Jejunum (tissue), 1 donor: ENCODE data around the gene CACNG3.

DNA sequence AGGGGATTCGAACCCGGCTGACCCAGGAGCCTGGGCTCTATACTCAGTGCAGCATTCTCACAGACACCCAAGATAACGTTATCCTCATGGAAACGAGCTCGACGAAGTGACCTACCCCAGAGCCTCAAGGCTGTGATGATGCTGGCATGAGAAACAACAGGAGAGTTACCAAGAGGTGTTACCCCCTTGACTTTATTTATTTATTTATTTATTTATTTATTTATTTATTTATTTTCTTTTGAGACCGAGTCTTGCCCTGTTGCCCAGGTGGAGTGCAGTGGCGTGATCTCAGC is 36.8 kb downstream of the NPIPB4 start:
- PRO-cap = no peak

DNA sequence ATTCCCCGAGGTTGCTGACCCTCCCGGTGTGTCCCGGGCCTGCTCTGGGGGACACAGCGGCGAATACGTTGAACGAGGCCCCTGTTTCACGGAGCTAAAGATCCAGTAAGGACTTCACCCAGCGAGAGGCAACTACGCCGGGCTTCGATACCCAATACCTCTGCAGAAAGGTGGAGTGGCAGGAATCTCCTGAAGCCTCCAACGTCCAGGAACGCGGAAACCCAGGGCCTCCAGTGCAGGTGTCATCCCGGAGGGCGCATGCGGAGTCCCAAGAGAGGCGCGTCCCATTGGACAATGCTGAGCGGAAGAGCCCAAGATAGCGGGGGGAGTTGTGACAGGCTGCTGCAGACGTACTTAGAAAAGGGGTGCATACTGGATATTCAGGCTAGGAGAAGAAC is 391 bp upstream of the UQCRC2 start:
- PRO-cap = bidirectional peak, plus-strand start outside the sequence, minus-strand start at position 235 of the sequence

DNA sequence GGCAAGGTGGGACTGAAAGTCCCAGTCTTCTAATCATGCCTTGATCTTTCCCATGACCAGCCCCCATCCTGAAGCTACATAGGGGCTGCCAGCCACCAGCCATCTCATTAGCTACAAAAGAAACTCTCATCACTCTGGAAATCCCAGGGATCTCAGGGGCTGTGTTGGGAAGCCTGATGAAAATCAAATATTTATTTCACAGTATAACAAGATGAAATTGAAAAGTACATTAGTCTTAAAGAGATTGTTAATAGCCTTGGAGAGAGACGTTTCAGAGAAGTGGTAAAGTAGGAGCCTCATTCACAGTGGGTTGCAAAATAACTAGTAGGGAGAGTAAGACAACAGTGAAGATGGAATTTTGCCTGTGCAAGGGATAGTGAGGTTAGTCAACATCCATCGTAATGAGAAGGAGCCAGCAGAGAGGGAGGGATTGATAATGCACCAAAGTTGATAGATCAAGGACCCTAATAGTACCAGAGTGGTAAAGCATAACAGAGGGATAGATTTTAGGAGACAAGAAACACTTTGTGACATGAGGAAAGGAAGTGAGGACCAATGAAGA is 30.2 kb downstream of the MOSMO start:
- PRO-cap = no peak

- PRO-cap = bidirectional peak, plus-strand start at chr16:22195778, minus-strand start at chr16:22195746; bidirectional peak, plus-strand start at chr16:22195876, minus-strand start at chr16:22195796
These were observed 10.5 kb upstream of the EEF2K start for GRCh38 chr16:22195505-22195978.

GRCh38 chr16:22217819-22218389 is 11.8 kb downstream of the EEF2K start:
- PRO-cap = no peak

- PRO-cap = no peak
These were observed 32.8 kb downstream of the POLR3E start for GRCh38 chr16:22330072-22330337.

DNA sequence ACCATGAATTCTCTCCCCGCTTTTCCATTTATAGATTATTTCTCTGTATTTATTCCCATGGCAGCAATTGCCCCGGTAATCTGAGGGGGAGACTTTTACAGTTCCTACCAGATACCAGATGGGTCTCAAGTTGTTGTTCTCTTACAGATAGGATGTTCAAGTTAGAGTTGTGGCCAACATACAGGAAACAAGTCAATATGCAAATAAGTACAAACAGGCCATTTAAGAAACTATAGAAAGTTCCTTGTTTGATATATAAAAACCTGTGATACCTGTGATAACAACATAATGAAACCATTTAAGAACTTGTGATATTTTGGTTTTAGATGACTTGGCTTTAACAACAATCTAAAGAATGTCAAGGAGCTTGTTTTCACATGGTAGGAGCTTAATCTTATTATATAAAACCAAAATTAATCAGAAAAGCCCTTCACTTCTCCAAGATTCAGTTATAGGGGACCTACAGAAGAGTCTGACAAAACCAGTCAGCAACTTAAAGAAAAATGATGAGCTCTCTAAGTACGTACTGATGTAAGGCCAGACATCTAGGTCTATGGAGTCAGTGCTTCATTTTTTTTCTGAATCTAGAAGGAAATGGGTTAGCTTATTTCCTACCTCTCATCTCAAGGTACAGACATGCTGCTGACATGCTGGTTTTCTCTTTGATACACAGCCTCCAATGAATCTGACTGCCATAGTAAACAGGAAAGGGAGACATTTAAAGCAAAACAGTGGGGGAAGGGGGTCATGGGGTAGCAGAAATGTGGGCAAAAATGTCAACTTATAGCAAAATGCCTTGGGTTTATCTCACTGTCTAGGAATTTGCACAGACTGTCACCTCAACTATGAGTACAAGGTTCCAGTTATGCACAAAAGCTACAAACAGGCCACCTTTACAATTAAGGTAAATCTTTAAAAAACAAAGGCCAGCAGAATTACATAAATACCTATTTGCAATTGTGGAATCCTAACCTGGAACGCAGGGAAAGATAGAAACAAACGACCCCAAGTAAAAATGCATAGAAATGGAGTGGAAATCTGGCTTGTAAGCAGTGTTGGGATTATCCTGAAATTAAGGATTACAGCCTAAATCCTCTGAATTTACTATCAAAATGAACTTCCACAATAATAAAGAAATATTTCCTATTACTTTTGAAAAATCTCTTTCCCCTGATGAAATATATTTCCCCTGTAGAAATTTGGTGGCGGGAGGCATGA is 16.4 kb downstream of the CDR2 start:
- PRO-cap = no peak

DNA sequence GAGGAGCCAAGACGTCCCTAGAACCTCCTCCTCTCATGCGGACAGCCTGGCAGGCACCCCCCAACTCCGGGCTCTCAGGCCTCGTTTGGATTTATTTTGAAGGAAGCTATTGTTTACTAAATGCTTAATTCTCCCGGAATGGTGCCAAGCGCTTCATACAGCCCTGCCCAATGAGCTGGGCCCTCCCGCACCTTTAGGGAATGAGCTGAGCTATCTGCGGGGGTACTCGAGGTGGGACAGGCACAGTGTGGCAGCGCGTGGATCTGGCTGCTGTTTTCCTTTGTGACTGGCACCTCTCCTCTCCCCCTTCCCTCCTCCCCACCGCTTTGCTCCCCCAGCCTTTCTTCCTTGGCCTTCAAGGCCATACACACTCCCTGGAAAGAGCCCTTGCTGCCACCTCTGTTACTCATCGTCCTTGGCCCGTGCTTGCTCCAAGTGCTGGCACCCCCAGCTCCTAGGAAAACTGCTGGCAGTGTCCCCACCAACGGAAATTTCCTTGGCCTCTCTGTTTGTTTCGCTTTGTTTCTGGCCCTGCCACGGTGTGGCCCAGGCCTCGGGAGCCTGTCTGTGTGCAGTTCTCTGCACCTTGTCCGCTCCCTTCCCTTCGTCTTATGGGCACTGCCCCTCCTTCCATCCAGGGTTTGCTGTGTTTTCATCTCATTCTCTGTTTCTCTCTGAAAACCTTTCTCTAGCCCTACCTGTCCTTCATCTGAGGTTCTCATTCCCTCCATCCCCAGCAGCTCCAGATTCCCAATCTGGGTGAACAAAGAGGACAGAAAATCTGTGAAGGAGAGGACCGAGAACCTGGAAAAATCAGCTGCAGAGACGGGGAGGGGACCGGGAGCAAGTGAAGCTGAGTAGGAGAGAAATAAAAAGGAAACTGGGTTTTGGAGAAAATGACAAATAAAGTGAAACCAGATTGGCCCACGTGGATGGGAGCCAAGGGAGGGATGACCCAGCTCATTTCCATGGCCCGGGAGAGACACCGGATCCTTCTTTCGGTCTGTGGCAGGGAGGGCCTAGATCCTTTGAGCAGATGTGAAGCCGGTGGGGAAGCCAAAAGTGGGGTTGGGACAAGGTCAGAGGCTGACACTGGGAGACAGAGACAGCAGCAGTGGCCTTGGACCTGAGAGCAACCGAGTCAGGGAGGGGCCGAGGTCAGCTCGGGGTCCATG is 50.2 kb upstream of the CDR2 start:
- PRO-cap = no peak

DNA sequence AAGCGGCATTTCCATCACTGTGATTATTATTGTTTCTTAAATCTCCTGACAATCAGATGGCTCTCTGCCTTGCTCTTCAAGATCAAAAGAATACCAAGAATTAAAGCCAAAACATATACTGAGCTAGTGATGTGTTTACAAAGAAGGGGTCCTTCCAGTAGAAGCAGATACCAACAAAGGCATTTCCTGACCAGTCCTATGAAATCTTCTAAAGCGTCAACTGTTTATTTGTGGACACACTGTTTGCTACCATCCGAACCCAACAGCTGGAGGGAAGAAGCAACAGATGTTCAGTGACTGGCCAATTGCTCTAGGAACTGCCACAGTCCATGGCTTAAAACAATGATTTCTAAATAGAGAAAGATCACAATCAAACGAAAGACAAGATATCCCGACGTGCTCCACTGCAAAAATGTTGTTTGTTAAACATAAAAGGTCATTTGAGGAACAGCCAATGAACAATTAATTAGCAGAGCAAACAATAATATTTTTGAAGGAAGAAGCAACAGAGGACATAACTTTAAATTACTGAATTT is 17.4 kb downstream of the USP31 start:
- PRO-cap = no peak

DNA sequence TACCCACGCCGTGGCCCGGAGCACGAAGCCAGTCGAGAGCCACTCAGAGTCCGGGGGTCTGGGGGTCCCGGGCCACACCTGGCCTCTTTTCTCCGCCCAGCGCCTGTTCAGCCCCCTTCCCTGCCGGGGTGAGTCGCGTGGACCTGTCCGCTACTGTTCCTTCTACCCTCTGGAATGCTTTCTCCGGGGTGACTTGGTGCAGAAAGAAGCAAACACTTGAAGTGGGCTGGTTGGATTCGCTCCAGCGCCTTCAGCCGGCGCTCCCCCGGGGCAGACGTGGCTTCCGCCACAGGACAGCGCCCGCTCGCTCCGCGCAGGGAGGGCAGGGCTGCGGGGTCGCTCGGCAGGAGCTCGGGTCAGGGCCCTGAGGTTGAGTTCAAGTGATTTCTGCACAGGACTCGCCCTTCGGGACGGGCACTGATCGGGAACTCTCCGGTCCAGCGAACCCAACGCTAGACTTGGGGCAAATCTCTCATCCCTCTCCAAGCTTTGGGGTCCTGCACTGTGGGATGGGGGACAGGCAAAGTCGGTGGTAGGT is 525 bp downstream of the SCNN1G start:
- PRO-cap = no peak

GRCh38 chr16:23473958-23474371 is 21.0 kb upstream of the COG7 start:
- PRO-cap = no peak

DNA sequence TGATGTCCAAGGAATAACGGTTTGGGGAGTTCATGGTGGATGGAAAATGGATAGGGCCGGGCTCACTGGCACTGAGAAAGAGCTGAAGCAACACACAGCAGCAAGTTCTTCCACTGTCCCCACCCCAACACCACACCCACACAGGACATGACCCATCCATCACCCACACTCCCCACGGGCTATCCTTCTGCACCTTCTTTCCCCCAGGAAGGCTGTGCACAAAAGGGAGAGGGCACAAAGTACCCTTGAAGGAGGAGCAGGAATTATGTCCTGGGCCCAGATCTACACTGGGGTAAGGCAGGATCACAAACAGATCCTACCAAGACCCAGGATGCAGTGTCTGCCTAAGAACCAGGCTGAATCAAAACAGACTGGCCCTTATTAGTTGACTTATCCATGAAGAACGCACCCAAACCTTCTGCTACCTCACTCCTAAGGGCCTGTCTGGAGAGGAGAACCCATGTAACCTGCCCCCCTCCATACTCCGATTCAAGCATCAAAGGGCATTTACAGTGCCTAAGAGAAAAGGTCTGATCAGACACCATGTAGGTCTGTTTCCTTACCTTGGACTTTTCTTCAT is 22.2 kb downstream of the GGA2 start:
- PRO-cap = no peak

GRCh38 chr16:23491648-23492828 is 18.3 kb downstream of the GGA2 start:
- PRO-cap = no peak

DNA sequence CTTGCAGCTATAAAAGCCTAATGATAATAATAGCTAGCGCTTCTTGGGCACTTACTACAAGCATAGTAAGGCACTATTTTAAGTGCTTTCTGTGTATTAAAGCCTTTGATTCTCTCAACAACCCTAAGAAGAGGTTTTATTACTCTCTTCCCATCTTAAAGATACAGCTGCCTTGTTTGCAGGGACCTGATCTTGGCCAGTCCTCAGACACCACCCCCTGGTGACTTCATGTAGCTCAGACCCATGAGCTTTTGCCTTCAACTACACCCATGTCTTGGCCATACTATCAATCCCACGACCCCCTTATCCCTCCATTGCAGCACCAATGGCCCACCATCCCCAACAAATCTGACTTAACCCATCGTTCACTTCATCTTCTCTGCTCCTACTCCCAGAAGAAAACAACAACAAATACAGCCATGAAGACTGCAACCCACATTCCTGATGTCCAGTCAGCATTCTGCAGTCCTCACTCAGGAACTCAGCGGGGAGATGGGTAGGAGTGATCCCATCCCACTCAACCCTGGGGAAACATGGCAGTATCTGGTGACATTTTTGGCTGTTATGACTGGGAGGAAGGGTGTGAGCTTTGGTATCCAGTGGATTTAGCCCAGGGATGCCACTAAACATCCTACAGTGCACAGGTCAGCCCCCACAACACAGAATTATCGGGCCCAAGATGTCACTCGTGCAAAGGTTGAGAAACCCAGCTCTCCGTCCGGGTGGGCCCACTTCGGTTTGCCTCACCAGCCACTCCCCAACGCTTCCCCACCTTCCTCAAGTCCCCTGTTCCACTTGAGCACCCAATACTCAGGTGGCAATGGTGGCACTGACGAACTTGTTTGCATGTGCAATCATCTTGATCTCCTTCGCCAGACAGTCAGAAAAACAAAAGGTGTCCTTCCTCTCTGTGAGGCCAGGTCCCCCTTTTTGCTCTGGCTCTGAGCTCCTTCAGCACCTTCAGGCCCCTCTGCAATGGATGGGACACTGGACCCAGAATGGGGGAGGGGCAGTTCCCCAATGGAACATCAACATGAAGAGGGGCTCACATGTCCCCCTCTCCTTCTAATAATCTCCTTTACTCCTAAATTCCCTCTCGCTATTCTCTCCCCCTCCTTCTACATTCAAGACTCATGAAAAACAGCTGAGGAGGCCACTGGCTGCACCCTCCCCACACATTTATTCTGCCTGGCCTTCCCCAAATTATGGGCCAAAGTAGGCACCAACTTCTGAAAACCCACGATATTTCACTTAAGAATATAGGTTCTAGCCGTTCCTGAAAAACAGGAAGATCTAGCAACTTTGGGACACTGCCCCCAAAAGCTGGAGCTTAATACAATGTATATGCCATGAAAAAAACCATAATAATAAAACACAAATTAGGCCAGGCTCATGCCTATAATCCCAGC is 3.8 kb downstream of the GGA2 start:
- PRO-cap = no peak

DNA sequence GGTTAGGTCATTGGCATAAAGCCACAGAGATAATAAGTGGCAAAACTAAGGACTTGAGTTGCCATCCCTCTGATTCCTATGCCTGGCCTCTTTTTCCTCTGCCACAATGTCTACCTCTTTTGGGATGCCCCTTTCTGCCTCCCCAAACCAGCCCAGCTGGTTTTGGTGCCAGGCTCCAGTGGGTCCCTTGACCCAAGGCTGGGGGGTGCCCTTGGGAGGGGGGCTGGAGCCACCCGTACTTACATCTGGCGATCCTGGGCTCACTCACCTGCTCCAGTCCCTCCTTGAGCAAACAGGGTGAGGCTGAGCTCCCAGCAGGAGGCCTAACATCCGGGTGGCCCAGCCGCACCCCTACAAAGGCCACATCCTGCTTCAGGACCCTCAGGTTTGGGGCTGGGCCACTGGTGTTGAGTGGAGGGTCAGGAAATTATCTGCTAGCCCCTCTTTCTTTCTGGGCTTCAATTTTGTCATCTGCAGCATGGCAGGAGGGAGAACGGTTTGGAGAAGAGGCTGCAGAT is 1.2 kb downstream of the ERN2 start:
- PRO-cap = bidirectional peak, plus-strand start at position 291 of the sequence, minus-strand start at position 288 of the sequence

DNA sequence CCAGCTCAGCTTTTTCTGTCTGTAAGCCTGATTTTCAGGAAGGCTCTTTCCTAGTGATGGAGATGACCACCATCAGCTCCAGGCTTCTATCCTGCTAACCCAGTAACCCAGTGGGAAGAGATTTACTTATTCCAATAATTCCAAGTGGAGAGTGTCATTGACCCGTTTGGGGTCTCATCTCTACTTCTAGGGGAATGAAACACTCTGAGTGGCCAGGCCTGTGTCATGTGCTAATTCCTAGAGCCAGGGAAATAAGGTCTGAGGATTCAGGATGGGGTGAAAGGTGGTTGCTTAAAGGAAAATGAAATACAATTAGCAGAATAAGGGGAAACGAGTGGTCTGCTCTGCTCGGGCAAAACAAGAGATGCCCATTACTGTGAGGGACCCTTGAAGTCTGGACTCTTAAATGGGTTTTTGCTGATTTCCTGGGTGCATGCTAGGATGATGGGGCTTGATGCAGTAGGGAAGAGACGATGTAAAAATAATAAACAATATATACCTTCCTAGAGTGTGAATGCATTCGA is 3.7 kb downstream of the CHP2 start:
- PRO-cap = no peak

DNA sequence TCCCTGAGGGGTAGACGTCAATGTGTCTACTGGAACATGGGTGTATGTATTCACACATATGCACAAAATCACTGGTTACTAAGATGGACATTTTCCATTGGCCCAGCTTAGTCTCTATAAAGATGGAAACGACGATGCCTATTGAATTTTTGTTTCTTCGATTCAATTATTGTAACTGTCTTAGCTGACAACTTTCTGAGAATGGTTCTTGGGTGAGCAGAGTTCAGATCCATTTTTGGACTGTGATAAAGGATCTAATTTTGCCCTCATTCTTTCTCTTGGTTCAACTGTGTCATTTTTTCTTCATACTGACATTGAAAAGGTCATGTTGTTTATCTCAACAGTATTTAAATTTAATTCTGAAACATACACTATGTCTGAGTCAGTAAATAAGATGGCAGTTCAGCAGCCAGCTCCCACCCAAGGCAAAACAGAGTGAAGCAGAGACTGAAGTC is 64.8 kb upstream of the CACNG3 start:
- PRO-cap = no peak

DNA sequence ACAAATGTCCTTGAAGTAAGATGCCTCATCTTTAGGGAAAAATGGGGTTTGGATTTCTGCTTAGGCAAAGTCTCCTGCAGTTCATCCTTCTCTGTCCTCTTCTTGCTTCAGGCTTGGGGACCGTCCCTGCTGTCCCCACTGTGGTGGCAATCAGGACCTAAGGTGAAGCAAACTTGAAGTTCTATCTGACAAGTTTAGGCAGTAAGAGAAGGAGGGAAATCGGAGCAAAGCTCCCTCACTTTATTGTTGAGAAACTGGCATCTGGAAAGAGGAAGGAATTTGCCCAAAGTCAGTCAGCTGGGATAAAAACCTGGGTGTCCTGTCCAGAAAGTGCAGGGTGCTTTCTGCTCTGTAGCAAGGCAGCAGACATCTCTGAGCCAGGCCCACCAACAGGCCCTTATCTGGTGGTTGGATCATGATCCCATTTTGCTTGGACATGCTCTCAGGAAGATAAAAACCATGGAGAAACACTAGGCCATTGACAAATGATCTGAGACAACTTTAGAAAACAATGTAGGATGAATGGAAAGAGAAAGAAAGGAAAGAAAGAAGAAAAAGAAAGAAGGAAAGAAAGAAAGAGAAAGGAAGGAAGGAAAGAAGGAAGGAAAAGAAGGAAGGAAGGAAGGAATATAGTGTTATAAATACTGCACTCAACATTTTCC is 39.4 kb upstream of the CACNG3 start:
- PRO-cap = no peak

DNA sequence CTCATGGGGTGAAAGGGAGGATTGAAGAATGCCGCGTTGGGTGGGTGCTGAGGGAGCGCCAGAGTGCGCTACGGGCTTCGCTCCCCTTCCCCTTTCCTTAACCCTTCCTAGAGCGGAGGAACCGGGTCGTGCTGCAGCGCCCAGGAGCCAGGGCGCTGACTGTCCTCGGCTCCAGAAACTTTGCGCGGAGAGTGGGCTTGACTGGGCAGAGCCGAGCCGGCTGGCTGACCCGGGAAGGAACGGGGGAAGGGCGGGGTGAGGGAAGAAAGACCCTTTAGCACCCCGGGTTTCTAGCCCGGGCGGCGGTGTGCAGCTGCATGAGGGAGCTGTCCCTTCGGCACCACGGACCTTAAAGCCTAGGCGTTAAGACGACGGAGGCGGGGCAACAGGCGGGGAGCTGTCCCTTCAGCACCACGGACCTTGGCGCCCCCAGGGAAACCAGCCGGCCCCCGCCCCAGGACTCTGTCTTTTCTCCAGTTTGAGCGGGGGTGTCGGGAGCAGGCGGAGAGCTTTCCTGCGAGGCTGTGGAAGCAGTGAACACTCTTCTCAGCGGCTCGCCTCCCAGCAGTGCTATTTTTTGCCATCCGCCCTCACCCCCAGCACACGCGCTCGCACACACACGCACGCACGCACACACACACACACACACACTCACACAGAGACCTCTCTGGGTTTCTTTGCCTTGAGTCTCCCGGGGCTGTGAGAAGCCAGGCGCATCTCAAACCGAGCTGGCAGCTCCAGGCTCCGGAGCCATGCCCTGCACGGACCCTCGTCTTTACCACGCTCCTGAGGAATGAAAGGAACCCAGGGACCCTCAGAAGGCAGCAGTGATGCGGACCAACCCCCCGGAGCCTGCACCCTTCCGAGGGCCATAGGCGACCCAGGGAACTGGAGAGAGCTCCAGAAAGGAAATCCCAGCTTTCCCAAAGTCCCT is at the start of gene CACNG3:
Gene CACNG3 (plus strand): TSS at position 648 of the 934 bp plus-strand sequence.
- PRO-cap = no peak

GRCh38 chr16:24568701-24569112 is 29.3 kb downstream of the RBBP6 start:
- PRO-cap = no peak